Hair follicular keratinocyte (primary cell): ENCODE data around the gene KCNJ8.

- RAMPAGE, long total RNA: no peak
Measured at GRCh38 chr12:15904835-15905237, 6.3 kb upstream of the DERA start.

GRCh38 chr12:16382611-16383551 is 35.4 kb downstream of the MGST1 start:
- RAMPAGE, long total RNA: no peak

- RAMPAGE, long total RNA: no peak
Measured at GRCh38 chr12:16599107-16599462, 6.9 kb downstream of the LMO3 start.

DNA sequence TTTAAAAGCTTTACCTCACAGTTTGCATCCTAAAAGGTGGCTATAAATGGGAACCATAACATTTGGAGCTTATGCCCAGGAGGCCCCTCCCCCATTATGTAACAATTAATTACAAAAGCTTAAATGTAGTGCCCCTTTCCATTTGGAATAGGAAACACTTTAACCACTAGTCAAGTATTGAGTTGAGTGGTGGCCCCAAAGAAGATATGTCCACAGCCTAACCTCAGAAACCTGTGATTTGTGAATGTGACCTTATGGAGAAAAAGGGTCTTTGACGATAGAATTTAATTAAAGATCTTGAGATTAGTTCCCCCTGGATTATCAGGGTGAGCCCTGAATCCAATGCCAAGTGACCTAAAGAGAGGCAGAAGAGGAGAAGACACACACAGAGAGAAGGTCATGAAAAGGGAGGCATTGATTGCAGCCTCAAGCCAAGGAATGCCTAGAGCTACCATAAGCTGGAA is 167.5 kb downstream of the PIK3C2G start:
- RAMPAGE, long total RNA: no peak

- RAMPAGE, long total RNA: no peak
Measured at GRCh38 chr12:18753351-18754226, 15.7 kb downstream of the CAPZA3 start.

DNA sequence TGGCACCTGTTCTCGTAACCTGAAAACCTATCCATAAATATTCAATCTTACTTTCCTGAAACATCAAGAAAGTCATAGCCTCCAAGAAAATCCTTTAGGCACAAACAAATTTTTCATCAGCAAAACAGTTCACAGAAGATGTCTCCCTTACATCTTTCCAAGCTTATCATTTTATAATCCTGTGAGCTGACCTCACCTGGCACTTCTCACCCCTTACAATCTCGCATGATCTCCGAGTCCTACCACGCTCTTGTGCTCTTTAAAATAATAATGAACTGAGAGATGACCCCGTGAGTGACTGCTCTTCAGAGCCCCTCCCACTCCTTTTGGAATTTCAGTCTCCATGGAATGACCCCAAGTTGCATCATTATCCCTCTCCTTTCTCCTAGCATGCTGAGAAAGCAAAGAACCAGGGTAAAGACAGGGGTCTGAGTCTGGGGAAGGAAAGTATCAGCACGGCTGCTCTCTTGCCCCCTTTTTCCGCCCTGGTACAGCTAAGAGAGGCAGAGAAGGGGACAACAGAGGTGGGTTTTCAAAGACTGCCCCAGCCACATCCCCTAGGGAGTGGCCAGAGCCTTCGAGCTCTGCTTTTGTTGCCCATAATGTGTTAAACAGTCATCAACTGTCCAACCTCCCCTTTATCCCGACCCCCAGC is 178.4 kb upstream of the PLEKHA5 start:
- RAMPAGE, long total RNA: no peak

DNA sequence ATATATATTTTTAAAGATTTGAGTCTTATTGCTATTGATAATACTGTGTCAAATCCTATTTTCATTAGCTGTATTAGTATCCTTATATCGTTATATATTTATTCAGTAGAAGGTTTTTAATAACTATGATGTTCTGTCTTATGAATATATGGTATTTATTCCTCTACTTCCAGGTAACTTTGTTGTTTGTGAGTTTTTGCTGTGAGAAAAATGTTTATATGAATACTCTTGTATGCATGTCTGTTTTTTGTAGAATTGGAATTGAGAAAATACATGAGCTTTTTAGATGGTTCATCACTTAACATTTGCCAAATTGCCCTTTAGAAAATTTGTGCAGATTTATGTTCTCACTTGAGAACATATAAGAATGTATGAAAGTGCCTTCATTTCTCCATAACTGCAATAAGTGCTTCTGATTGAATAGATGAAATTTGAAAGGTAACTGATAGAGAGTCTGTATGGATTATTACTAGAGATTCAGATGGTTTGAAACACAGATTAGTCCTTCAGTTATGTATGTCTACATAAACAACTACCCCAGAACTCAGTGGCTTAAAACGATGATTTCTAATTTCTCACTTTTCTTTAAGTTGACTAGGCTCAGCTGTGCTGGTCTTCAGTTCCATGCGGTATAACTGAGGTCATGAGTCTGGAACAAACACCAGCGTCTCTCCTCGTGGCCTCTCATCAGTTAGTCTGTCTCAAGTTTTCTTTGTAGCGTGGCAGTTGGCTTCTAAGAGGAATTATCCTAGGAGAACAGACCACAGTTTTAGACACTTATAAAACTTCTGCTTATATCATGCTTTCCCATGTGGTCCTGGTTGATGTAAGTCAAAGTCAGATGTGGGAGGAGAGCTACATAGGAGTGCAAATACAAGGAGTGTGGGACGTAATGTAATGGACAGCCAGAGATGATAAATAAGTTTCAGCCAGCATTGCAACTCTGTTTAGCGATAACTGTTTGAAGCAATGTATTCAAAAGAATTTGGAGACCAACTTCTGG is 14.5 kb downstream of the PLEKHA5 start:
- RAMPAGE, long total RNA: no peak

GRCh38 chr12:19236725-19237185 is 107.2 kb downstream of the PLEKHA5 start:
- RAMPAGE, long total RNA: no peak

- RAMPAGE, long total RNA: no peak
Measured at GRCh38 chr12:19249097-19249526, 119.6 kb downstream of the PLEKHA5 start.

DNA sequence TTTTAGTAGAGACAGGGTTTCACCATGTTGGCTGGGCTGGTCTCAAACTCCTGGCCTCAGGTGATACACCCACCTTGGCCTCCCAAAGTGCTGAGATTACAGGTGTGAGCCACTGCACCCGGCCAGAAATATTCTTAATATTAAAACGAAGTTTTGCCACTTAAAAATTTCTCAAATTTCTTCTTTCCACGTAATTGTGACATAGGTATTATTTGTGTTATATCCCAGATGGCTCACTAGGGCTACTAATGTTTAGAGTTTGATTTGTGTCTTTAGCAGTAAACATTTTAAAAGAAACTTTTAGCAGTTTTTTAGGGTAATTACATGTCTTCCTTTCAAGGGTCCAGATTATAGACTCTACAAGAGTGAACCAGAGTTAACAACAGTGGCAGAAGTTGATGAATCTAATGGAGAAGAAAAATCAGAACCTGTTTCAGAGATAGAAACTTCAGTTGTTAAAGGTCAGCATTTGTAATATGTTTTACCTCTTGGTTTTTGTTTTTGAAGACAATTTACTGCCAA is 91.2 kb upstream of the AEBP2 start:
- RAMPAGE, long total RNA: no peak

DNA sequence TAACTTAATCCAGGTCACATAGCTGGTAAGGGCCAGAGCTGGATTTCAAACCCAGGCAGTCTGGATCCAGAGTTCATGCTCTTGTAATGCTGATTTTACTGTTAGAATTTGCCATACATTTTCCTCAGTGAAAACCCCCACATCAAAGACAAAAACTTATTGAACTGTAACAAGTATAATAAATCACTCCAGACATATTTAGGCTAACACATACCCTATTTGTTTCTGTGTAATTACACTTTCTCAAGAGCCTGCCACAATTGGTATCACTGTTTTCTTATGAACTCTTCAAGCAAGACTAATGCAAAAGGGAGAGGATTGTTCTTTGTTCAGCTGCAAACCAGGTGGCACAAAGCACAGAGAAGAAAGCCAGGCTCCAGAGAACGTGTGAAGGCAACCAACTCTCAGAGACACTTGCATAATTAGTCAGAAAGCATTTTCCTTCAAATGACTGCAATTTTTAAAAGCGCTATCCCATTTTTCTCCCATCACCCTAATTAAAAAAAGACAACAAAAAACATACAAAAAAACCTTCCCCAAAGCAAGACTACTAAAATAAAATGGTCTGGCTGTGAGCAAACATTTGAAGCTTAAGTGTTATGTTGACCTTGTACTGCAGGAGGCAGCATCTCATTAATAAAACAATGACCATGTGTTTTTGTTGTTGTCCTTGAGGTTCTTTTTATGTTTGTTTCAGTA is 452.9 kb upstream of the PDE3A start:
- RAMPAGE, long total RNA: no peak

- RAMPAGE, long total RNA: no peak
Measured at GRCh38 chr12:20024213-20024641, 344.1 kb upstream of the PDE3A start.

- RAMPAGE, long total RNA: no peak
Measured at GRCh38 chr12:20527345-20527889, 159.1 kb downstream of the PDE3A start.

DNA sequence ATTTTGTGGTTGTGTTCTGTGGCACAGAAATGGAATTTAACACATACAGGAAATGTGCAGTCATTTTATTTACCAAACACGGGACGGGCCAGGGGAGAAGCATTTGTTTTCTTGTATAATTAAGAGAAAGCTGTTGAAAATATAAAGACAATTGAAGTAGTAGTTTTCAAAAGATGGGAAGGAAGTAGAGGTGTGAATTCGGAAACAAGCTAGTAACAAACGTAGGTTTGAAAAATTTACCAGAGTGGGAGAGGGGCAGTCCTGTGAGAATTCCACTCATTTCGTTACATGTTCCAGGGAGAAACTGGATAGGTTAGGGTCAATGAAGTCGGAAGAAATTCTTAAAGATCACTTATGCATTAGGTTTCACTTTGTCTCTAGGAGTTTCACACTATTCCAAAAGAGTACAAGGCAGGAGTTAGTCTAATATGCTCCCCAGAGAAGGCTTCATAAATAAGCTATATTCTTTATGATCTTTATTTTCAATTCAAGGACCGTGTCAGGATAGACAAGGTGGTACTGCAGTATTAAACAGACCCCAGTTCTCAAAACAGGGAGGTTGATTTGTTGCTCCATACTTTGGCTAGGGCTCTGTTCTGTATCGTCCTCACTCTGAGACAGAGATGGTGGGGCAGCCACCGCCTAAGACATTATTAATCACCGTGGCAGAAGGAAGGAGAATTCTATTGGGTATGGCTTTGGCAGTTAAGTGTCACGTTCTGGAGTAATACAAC is 117.2 kb upstream of the SLCO1C1 start:
- RAMPAGE, long total RNA: no peak

DNA sequence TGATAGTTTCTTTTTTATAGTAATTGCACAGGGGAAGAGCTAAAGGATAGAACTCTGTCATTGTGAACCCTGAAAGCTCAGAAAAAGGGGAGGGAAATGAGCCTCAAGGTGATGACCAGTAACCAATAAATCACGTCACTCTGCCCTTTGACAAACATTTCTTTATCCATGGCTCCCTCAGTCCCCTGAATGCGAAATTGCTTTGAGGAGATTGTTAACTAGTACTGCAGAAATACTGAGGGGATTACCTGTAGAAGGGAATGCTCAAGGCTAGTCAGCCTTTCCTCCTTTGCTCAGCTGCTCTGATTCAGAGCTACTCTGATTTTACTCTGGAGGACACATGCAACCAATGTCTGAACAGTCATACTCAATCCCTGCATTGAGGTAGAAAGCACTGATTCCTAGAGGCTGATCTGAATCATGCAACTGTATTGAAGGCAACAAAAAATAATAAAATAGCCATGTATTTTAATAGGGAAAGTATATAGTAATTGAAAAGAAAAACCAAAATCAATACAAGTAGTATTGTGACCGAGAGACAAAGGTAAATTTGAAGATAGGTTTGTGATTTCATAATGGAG is 24.7 kb downstream of the SLCO1B1 start:
- RAMPAGE, long total RNA: no peak

- RAMPAGE, long total RNA: no peak
Measured at GRCh38 chr12:21509897-21510311, 8.3 kb downstream of the GOLT1B start.

GRCh38 chr12:21517410-21518170 is 8.5 kb upstream of the SPX start:
- RAMPAGE, long total RNA: no peak

DNA sequence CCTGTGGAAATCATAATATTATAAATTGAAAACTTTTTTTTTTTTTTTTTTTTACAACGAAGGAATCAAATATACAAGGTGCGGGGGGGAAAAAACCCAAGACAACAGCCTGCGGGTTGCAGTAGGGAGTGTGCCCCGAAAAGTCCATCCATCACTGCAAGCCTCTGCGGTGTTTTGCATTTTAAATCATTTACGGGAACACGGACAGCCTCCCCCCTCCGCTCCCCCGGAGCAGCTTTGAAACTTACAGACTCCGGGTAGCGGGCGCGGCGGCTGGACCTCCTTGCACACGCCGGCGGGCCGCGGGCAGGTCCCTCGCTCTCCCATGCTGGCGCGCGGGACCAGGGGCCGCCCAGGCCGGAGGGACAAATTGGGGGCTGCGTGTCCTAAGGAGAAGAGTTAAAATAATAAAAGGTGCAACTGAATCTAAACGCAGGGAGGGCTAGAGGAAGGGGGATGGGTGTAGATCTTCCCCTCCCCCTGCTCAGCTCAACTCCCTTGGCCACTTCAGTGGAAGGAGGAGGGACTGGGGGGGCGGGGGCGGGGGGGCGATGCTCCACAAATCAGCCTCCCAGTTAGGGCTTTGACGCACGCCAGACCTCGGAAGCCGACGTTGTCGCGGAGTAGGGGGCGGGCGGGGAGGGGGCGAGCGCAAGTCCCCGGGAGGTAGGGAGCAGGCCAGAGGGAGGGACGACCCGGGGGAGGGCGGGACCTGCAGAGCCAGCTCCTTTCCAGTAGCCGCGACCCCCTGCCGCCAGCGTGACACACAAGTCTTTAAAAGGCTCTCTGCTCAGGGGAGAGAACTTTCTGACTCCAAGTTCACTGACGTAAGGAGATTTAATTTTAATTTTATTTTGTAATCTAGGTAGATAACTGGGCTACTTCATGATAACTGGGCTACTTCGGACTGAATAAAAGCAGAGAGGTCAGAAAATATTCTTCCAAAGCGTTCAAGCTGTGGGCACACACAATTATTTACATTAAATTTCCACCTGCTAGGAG is at the start of gene KCNJ8:
KCNJ8 (minus strand) TSS at position 409 of the 1,002 bp plus-strand sequence.
- RAMPAGE, long total RNA: no peak

GRCh38 chr12:22101772-22102313 is 55.8 kb downstream of the CMAS start:
- RAMPAGE, long total RNA: no peak

GRCh38 chr12:22321680-22322008 is 12.9 kb downstream of the ST8SIA1 start:
- RAMPAGE, long total RNA: no peak